ENCODE measurements around the genes COQ7, GDE1, UMOD and CRYM.

GRCh38 chr16:18849766-18850690, 48.7 kb upstream of the ARL6IP1 start:
- PRO-cap, 4 experiments, result peak in 1 of 4 experiments; most common minus-strand start chr16:18850066 (in 1)
- RAMPAGE, long total RNA, 2 experiments, result no peak in any of the 2 experiments

DNA sequence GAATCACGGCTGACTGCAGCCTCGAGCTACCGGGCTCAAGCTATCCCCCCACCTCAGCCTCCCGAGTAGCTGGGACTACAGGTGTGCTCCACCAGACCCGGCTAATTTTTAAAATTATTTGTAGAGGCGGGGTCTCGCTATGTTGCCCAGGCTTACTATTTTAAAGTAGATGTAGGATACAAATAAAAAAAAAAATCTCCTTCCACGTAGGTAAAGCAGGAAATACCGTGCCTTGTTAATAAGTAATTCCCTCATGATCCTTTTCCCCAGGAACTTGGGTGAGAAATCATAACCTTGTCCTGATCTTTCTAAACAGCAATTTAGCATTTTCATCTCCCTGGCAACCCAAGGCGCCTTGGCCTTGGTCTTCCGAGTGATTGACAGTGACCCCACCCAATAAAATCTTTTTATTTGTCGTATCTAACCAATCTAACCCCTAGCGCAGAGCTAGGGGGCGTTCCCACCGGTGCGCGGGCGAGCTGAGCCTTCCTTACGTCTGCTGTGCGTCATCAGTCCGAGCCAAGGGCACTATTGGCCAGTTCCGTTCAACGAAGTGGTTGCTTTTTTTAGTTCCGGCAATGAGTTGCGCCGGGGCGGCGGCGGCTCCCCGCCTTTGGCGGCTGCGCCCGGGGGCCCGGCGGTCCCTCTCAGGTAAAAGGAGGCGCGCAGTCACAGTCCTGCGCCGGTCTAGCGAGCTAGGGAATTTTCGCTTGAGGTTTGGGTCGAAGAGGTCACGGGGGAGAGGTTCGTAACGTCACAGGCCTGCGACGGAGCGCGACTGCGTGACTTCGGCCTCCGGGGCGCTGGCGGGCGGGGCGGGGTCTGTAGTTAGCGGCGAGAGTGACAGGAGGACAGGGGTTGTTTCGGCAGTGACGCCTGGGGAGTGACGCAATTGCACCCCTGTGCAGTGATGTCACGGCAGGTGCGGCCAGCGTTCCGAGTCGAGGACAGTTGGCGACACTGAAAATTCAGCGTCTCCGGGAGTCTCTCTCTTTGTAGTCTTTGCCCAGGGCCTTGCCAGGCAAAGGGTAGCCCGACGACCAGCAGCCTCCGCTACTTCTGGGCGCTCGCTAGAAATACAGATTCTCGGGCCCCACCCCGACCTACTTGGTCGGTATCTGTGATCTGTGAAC, at the start of gene COQ7:
TSS of gene COQ7 (plus strand) at position 528 of the 1,133 bp plus-strand sequence.
- PRO-cap, 4 experiments, result peak in 4 of 4 experiments; most common plus-strand start position 509 of the sequence (in 4); most common minus-strand start position 371 of the sequence (in 3)
- RAMPAGE, long total RNA, 2 experiments, result start-site peak on the plus strand in 2 of 2 experiments, centred at positions 542 to 832 of the sequence, 30 to 98 reads per replicate

- PRO-cap, 4 experiments, result peak in 2 of 4 experiments; most common plus-strand start chr16:19184087 (in 2); most common minus-strand start chr16:19184058 (in 2)
- RAMPAGE, long total RNA, 2 experiments, result start-site peak on the minus strand in 2 of 2 experiments, at chr16:19183788-19184070 at its widest, 17 to 70 reads per replicate
Observed at GRCh38 chr16:19183662-19184174, 15.7 kb downstream of the SYT17 start.

DNA sequence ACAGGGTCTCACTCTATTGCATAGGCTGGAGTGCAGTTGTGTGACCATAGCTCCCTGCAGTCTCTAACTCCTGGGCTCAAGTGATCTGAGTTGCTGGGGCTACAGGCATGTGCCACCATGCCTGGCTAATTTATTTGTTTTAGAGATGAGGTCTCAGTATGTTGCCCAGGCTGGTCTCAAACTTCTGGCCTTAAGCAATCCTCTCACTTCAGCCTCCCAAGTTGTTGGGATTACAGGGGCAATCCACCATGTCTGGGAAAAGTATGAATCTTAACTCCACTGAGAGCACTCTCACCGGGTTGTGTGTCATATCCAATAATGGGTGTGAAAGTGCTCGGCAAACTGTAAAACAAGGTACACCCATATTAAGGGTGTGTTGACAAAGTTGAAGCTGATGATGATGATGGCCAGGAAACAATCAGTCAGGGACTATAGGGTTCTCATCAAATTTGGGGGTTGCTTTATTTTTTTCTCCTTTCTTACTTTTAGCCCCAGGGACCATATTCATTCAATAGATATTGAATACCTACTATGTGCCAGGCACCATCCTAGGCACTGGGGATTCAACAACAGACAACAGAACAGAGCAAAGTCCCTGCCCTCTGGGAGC, 25.4 kb upstream of the TMC5 start:
- PRO-cap, 4 experiments, result no peak in any of the 4 experiments
- RAMPAGE, long total RNA, 2 experiments, result no peak in any of the 2 experiments

DNA sequence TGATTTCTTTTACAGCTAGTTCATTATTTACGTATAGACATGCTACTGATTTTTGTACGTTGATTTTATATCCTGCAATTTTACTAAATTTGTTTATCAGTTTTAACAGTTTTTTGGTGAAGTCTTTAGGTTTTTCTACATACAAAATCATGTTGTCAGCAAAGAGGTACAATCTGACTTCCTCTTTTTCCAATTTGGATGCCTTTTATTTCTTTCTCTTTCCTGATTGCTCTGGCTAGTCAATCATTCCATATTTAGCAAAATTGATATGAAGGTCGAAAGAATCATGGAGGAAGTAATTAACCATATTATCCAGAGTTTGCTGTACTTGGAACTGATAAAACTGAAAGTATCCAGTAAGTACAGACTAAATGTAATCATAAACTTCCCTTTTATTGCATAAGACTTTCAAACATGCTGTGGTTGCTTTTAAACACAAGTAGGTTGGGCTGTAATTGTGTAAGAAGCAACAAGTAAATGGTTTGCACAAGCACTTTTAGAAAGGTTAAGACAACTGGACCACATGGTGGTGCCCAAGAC, 8.4 kb downstream of the GDE1 start:
- PRO-cap, 4 experiments, result peak in 2 of 4 experiments; most common minus-strand start position 345 of the sequence (in 2)
- RAMPAGE, long total RNA, 2 experiments, result no peak in any of the 2 experiments

- PRO-cap, 4 experiments, result peak in 4 of 4 experiments; most common minus-strand start chr16:19522098 (in 4)
- RAMPAGE, long total RNA, 2 experiments, result start-site peak on the minus strand in 2 of 2 experiments, at chr16:19522037-19522129 at its widest, 97 to 285 reads per replicate
Observed at GRCh38 chr16:19521301-19522345, at the start of gene GDE1. Gene GDE1, minus strand, starts transcription at chr16:19522098.

- PRO-cap, 4 experiments, result no peak in any of the 4 experiments
- RAMPAGE, long total RNA, 2 experiments, result no peak in any of the 2 experiments
Observed at GRCh38 chr16:19810898-19811795, 73.5 kb downstream of the GPRC5B start.

DNA sequence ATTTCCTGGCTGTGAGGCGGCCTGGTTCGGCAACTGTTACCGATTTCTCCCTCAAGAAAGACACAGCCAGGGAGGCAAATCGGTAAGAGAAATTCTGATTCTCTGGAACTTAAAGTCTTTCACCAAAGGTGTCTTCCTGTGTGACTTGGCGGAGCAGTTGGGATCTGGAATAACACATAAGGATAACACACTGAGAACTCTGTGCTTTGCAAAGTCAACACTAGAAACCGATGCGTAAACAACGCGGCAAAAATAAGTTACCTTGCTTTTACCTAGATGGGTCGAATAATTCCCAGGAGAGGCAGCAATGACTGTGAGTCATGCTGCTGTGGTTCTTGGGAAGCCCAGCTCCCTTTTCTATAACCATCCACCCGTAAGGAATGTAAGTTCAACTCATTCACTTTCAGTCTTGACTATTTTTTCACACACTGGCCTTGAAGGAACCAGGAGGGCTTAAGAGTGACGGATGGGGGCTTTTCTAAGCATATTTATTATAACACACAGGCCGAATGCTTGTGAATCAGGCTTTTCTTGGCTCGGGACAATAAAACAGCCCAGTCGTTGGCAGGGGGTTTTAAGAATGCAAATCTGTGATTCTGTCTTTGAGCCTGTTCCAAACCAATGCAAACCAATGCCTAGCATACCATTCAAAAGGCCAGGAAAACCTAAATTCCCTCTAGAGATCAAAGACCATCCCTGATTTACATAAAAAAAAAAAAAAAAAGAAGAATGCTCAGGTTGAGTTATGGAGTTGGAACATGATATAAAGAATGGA, 24.1 kb downstream of the GPRC5B start:
- PRO-cap, 4 experiments, result no peak in any of the 4 experiments
- RAMPAGE, long total RNA, 2 experiments, result no peak in any of the 2 experiments

- PRO-cap, 4 experiments, result no peak in any of the 4 experiments
- RAMPAGE, long total RNA, 2 experiments, result no peak in any of the 2 experiments
Observed at GRCh38 chr16:20073378-20073765, 318 bp downstream of the GPR139 start.

DNA sequence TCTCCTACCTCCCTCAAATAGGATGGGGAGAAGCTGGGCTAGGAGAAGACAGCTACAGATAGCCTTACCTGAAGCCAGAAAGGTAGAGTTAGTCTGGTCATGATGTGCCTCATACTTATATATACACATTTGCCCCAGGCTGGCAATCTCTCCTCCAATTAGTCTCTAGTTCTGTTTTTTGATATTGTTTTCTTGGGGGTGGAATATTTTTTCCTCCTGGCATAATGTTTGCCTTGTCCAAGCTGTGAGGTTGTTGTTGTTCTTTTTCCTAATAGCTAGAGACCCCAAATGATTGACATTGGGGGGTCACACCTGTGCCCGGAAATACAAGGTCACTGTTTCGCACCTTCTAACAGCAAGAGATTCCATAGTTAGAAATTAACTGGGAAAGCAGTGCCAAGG, at the start of gene UMOD:
TSS of gene UMOD (minus strand) at position 95 of the 402 bp plus-strand sequence.
- PRO-cap, 4 experiments, result no peak in any of the 4 experiments
- RAMPAGE, long total RNA, 2 experiments, result no peak in any of the 2 experiments

- PRO-cap, 4 experiments, result peak in 3 of 4 experiments; most common plus-strand start chr16:20410382 (in 1); most common minus-strand start chr16:20410327 (in 2)
- RAMPAGE, long total RNA, 2 experiments, result no peak in any of the 2 experiments
Observed at GRCh38 chr16:20410172-20410551, 828 bp downstream of the ACSM5 start.

DNA sequence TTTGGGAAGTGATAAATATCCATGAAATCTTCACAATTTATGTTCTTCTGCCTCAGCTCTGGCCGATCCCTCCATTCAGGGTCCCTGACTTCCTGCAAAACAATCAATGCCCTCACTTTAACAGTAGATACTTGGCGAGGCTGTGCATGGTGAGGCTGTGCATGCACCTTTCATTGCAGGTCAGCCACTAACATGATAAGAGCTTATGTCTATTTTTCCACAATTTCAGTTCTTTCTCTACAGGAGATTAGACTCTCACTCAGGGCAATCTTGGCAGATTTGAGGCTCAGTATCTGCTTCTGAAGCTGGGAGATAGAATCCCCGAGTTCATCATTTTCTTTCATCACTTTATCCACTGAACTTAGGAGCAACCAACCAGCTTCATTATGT, 1.6 kb downstream of the ACSM2B start:
- PRO-cap, 4 experiments, result peak in 3 of 4 experiments; most common plus-strand start position 126 of the sequence (in 2)
- RAMPAGE, long total RNA, 2 experiments, result no peak in any of the 2 experiments

GRCh38 chr16:20586032-20586525, 9.9 kb upstream of the ACSM2B start:
- PRO-cap, 4 experiments, result peak in 3 of 4 experiments; most common plus-strand start chr16:20586352 (in 3); most common minus-strand start chr16:20586257 (in 2)
- RAMPAGE, long total RNA, 2 experiments, result no peak in any of the 2 experiments

GRCh38 chr16:20587523-20588292, 11.5 kb upstream of the ACSM2B start:
- PRO-cap, 4 experiments, result no peak in any of the 4 experiments
- RAMPAGE, long total RNA, 2 experiments, result no peak in any of the 2 experiments

- PRO-cap, 4 experiments, result no peak in any of the 4 experiments
- RAMPAGE, long total RNA, 2 experiments, result no peak in any of the 2 experiments
Observed at GRCh38 chr16:20734114-20734891, 7.3 kb downstream of the THUMPD1 start.

DNA sequence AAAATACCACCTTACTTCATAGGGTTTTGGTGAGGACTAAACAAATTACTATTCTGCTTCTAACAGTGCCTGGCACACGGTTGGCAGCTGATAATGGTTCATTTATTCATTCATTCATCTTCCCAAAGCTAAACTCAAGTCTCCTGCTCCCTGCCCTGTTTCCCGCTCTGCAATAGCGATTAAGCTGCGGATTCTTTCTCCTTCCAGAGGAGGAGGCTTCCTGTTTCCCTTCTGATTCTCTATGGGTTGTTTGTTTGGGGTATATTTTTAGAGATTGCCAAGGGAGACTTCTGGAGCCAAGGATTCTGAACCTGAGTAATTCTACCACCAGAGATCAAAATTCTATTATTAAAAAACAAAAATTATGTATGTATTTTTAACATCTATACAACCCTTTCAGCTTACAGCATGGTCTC, 39.6 kb downstream of the DCUN1D3 start:
- PRO-cap, 4 experiments, result no peak in any of the 4 experiments
- RAMPAGE, long total RNA, 2 experiments, result no peak in any of the 2 experiments

- PRO-cap, 4 experiments, result no peak in any of the 4 experiments
- RAMPAGE, long total RNA, 2 experiments, result no peak in any of the 2 experiments
Observed at GRCh38 chr16:21100410-21100801, 50.2 kb downstream of the DNAH3 start.

DNA sequence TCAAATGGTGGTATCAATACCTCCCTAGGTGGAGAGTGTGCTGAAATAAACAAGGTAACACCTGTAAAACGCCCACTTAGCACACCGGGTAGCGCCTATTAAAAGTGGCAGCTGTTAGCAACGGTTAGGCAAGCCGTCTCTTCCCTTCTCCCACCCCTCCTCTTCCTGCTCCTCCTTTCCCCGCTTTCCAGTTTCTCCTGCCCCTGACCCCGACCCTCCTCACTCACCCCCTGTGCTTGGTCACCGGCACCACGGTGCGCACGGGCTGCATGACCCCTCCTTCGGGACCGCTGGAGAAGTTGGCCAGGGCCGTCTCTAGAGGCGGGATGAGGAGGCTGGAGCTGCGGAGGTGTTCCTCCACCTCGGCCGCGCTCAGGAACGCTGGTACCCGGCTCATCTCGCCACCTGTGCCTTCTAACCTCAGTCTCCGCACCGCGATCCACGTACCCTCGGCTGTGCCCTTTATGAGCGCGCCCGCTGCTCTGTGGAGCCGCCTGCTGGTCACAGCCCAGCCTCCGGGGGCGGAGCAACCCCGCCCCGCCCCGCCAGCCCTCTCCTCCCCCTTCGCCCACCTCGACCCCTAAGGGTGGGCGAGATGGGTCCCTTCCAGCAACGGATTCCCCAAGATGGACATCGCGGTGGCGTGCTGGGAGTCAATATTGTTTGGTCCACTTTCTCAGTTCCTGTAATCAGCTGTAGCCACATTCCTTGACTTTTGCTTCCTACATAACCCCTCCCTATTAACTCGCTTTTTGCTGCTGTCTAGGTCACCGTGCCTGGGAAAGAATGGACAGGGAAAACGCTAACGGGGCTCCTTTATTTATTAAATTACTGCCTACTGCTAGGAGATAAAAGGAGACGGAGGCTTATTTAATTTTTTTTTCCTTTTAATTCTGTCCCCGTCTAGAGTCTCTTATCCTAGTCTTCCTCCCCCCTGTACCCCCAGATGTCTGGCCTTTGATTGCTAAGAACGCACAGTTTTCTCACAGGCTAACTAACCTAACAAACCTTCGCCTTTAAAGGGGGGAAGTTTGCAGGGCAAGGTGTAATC, at the start of gene CRYM:
TSS of gene CRYM (minus strand) at position 436 of the 1,051 bp plus-strand sequence.
- PRO-cap, 4 experiments, result peak in 4 of 4 experiments; most common plus-strand start position 609 of the sequence (in 1); most common minus-strand start position 436 of the sequence (in 4)
- RAMPAGE, long total RNA, 2 experiments, result start-site peak on the minus strand in 2 of 2 experiments, centred at position 434 of the sequence, 231 to 265 reads per replicate

DNA sequence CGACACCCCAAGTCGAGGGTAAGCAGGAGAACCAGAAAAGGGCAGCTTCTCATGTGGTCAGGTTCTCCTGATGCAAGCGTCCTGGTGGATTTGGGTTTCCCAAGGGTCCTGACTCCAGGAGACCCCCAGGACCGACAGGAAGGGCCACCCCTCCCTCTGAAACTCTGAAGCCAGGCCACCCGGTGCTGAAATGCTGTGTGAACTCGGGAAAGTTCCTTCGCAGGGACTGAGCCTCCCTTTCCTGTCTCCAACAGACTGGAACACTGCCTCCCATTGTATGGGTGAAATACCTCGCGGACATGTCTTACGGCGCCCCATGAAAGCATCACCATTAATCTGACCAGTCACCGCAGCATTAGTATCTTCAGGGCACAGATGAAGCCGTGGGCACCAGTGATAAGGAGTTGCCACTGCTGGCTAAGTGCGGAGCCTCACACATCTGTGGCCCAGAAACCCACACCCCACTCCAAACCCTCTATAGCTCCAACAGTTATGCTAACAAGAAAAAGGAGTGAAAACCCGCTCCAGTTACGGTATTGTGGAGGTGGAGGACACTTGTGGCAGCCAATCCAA, 90.3 kb upstream of the METTL9 start:
- PRO-cap, 4 experiments, result no peak in any of the 4 experiments
- RAMPAGE, long total RNA, 2 experiments, result no peak in any of the 2 experiments

- PRO-cap, 4 experiments, result peak in 4 of 4 experiments; most common plus-strand start chr16:21520253 (in 1); most common minus-strand start chr16:21520191 (in 4)
- RAMPAGE, long total RNA, 2 experiments, result no peak in any of the 2 experiments
Observed at GRCh38 chr16:21520013-21520849, 79.1 kb upstream of the METTL9 start.